Ureter (tissue), 1 donor: ENCODE data around the genes PERP and CITED2.

DNA sequence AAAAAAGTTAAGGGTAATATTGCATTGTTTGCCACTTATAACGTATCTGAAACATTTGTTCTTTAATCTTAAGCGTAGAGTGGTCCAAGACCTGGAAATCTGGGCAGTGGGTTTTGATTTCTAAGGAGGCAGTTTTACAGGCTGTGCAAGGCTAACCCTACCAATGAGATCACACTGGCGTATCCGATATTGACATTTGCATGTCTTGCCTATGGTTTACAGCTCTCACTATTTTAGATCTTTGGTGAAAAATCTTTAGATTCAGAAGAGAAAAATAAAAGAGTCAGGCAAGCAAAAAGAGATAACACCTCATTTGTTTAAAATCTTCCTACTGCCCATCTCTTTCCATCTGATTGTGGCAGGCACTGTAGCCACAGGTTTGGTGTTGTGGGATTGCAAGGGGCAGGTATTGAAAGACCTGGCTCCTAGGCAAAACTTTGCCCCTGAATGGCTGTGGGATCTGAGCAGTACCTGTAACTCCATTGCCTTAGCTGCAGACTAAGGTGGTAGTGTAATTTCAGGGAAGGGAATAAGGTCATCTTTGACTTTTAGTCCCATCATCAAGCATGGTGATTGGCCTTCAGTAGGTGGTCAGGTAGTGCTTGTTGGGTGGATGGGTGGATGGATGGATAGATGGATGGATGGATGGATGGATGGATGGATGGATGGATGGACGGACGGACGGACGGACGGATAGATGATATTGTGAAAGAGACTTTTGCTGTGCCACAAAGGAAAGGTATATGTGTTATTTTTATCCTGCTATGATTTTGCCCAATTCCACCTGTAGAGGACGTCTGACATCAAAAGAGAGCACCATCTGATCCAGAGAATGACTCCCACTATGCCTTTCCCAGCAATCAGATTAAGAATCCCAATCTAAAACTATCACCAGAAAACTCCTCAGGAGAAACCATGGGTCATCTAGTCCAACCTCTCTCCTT lies 1.9 kb downstream of the TNFAIP3 start:
- PRO-cap = no peak

- PRO-cap = no peak
These were observed 11.9 kb downstream of the TNFAIP3 start for GRCh38 chr6:137879014-137879386.

DNA sequence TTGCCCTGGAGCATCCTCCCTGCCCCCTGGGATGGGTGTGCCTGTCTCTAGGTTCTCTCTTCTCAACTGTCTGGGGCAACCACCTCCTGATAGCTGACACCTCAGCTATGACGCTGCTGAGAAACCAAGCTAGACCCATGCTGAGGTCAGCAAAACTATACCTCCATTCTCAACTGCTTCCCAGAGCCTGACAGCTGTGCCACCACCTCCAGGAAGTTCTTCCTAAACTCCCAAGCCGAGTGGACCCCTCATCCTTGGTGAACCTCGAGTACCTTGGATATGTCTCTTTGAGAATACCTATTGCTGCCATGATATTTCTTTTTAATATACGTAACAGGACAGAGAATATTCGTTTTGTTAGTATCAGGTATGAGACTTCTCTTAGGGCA lies 72.0 kb downstream of the PERP start:
- PRO-cap = no peak

DNA sequence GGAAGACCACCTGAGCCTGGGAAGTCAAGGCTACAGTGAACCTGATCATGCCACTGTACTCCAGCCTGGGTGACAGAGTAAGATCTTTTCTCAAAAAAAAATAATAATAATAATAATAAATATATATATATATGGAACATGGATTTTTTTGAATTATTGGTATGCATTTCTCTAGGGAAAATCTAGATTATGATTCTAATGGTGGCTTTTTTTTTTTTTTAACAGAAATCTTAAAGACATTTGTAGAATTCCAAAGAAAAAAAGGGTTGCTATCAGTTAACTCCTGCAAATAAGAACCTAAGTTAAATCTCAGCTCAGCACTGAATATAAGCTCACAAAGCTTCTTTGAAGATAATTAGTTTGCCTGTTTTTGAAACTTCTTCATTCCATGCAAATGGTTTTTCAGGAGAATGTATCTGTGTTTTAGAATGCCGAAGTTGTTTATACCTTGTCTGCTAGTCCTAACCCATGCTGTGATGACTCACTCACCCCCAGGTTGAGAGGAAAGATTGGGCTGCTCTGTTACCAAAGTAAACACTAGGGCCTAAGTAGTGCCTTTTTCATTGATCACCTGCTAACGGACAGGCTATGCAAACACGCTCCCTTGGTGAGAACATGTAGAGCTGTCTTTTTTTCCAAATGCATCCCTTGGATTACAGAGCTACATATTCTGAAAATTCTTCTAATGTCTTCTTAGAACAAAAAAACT lies 20.9 kb downstream of the PERP start:
- PRO-cap = no peak

- PRO-cap = bidirectional peak, plus-strand start at chr6:138107591, minus-strand start at chr6:138107419
These were observed at the start of gene PERP for GRCh38 chr6:138106792-138107723. Gene PERP, minus strand, starts transcription at chr6:138107419.

DNA sequence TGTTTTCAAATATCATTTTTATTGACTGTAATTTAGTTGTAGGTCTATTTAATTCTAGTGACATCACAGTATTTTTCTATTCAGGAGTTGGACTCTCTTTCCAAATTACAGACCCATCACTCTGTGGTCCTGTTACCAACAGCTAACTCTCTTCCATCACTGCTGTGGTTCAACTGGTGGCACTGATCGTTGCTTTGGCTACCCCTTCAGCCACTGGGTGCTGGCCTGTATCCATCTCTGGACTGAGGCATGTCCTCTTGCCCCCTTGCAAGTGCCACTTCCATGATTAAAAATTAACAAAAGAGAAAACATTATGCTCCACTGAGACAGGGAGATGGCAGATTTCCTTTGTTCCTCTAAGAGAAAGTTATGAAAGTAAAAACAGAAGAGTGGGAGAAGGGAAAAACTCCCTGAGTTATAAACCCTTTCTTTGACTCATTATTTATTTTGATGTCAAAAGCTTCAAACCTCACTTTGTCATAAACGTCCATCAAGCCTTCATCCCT lies 49.6 kb upstream of the PBOV1 start:
- PRO-cap = no peak

- PRO-cap = no peak
These were observed 7.2 kb downstream of the HEBP2 start for GRCh38 chr6:138411092-138411698.

DNA sequence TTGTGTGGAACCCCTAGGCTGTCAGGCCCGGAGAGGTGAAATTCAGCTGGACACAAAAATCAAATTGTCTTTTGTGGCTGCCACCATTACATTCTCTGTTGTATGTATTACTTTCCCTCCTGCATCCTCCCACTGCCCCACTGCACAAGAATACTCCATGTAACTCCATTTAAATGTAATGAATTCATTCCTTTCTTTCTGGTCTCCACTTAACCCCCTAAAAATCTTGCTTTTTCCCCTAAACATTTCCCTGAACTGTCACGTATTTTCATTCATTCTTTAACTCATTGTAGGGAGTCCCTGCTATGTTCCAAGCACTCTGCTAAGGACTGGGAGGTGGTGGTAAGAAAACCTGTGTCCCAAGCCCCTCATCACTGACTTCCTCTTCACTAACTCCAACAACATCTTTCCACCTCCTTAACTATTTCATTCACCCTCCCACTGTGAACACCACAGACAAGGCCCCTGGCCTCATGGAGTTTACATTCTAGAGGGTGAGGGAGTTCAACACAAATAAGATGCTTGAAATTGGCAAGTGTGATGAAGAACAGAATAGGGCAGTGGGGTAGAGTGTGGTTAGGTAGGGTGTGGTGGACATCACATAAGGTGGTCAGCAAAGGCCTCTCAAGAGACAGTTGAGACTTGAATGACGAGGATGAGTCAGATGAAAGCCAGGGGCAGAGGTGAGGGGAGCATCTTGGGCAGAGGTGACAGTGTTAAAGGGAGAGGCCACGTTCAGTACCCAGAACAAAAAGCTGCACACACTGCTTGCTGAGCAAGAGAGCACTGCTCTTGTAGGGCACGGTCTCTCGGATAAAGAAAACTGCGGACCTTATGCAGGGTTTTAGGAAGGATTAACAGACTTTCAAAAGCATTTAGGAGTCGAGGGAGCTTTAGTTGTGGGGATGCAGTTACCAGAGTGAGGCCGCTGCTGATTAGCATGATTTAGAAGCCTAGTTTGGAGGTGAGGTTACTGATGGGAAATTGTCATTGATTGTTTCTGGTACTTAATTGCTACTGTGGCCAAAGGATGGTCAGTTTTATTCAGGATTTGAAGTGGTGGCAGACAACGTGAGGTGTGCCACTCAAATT lies 9.8 kb downstream of the HEBP2 start:
- PRO-cap = no peak

DNA sequence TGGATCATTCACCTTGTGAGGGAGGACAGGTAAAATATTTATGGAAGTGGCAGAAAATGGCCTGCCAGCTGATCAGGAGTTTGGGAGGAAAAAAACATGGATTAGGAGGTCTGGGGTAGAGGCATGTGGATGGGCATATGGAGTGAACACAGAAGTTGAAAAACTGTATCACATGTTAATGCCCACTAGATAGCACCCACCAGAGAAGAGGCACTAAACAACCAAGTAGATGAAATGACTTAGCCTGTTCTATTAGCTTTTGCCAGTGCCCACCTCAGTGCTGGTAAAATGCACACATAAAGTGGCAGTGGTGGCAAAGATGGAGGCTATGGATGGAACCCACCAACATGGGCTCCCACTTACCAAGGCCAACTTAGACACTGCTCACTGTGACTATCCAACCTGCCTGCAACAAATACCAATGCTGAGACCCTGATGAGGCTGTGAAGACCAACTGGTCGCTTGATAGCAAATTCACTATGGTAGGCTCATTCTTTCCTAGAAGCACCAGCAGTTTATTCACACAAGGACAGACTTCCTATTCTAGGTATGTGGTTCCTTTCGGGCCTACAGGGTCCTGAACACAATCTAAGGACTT lies 14.9 kb downstream of the HEBP2 start:
- PRO-cap = no peak

GRCh38 chr6:138423248-138424113 lies 19.5 kb downstream of the HEBP2 start:
- PRO-cap = no peak

- PRO-cap = no peak
These were observed 26.5 kb downstream of the HEBP2 start for GRCh38 chr6:138430130-138431347.

DNA sequence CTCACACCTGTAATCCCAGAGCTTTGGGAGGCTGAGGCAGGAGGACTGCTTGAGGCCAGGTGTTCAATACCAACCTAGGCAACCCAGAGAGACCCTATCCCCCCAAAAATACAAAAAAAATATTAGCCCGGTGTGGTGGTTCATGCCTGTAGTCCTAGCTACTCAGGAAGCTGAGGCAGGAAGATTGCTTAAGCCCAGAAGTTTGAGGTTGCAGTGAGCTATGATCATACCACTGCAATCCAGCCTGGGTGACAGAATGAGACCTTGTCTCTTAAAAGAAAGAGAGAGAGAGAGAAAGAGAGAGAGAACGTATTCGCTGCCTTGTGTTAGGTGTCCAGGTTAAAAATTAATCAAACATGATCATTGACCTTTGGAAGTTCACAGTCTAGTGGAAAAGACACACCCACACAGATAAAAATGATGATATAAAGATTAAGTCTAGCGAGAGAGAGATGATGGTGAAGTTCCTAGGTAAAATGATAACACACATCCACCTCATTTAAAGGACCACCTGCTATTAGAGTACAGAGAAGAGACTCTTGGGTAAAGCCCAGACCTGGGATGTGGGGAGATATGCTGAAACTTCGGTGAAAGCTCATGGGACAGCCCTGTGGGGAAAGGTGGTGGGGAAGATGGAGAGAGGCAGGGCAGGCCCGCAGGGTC lies 4.8 kb upstream of the NHSL1 start:
- PRO-cap = no peak

GRCh38 chr6:138504762-138504961 lies 5.4 kb upstream of the NHSL1 start:
- PRO-cap = no peak

- PRO-cap = no peak
These were observed 46.8 kb downstream of the REPS1 start for GRCh38 chr6:138941188-138941746.

GRCh38 chr6:138963145-138963729 lies 24.8 kb downstream of the REPS1 start:
- PRO-cap = no peak

DNA sequence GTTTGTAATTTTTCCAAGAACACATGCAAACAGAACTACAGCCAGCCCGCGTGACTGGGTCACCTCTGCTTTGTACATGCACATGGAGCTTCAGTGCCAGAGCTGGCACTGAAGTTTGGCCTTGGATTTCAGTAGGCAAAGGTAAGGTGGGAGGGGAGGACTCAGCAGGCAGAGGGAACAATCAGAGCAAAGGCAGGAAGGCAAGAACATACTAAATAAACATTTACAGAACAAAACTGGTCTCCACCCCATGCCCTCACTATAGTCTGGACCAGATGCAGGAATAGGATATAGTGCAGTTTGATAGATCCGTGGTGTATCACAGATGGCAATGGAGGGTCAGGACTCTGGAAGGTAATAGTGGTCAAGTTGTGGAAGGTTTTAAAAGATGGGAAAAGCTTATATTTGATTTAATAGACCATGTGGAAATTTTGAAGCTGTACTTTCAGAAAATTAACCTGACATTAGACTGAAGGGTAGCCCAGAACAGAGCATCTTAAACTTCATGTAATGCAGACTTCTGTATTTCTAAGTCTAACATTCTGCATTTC lies 13.5 kb upstream of the ABRACL start:
- PRO-cap = no peak

GRCh38 chr6:139132744-139133337 lies 2.0 kb upstream of the HECA start:
- PRO-cap = no peak

GRCh38 chr6:139325026-139325338 lies 33.2 kb upstream of the TXLNB start:
- PRO-cap = no peak

DNA sequence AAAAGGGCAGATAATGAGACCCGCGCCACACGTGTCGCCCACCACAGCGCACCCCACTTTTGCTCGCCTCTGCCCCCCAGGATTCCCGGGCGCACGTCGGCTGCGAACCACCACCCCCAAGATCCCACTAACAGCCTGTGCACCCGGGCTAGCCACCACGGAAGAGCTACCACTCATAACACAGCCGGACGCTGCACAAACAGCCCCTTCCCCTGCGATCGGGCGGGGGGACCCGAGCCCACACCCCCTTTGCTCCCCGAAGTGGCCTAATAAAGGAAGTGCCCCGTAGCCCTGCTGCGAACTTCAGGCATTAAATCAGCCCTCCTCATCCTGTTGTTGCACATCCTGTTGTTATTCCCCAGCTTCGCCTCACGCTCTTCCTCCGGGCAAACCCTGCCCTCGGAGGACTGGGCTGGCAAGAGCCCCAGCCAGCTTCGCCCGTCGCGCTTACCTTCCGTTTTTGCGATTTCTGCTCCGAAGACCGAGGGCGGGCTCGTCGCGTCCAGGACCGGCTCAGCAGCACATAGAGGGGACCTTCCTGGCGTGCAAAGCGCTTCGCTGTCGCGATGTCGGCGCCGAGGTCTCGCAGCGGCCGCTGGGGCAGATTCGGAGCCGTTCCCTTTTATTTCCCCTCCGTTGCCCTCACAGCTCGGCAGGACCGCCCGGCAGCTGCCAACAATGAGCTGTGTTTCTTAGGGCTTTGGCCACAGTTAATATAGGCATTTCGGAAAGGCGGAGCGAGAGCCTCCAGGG lies at the start of gene CITED2:
Gene CITED2, minus strand, starts transcription at position 687 of the 753 bp plus-strand sequence.
- PRO-cap = bidirectional peak, plus-strand start outside the sequence, minus-strand start at position 685 of the sequence

- PRO-cap = bidirectional peak, plus-strand start at chr6:139374754, minus-strand start at chr6:139374646
These were observed 564 bp upstream of the CITED2 start for GRCh38 chr6:139374715-139375709.